Pericardium fibroblast (primary cell): ENCODE data around the gene CDKN1A.

GRCh38 chr6:35687457-35688247 is 1.1 kb downstream of the FKBP5 start:
- RAMPAGE, long total RNA = no peak

DNA sequence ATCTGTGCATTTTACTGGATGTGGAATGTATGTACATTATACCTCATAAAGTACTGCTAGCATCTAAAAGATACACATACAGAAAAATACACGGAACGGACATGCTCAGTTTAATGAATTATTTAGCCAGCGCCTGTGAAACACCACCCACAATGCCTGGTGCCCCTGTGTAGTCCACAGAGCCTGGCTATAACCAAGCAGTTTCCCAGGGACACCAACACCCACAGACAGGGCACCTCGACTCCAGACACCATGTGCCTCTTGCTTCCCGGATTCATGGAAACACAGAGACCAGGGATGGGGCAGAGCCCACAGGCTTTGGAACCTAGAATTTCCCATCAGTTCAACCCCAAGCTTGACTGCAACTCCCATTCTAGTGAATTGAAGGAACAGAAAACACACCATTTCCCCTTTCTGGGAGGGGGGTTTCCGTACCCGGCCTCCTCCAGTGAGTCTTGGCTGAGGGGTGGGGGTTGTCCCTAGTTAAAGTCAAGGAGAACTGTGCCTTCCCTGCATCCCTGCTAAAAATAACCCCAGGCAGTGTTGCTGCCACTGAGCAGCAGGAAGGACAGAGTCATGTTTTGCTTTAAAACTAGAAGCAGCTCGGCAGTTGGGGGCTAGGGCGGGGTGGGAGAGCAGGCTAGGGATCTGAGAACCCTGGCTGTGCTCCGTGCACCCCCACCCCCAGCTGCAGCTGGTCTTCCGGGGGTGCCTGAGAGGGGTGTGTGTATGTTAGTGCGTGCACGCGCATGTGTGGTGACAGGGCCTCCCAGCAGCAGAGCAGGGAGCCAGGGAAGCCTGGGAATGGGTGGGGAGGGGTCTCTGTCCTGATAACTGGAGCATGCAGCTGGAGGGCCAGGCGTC is 17.2 kb upstream of the ARMC12 start:
- RAMPAGE, long total RNA = no peak

DNA sequence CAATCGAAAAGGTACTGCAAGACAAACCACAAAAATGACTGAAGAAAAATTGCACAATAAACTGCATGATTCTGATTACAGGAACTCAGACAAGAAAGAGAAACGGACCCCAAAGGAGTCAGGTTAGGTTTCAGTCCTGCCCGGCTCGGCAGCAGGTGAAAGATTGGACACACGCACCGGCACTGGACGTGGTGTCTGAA is 5.2 kb downstream of the SLC26A8 start:
- RAMPAGE, long total RNA = no peak

DNA sequence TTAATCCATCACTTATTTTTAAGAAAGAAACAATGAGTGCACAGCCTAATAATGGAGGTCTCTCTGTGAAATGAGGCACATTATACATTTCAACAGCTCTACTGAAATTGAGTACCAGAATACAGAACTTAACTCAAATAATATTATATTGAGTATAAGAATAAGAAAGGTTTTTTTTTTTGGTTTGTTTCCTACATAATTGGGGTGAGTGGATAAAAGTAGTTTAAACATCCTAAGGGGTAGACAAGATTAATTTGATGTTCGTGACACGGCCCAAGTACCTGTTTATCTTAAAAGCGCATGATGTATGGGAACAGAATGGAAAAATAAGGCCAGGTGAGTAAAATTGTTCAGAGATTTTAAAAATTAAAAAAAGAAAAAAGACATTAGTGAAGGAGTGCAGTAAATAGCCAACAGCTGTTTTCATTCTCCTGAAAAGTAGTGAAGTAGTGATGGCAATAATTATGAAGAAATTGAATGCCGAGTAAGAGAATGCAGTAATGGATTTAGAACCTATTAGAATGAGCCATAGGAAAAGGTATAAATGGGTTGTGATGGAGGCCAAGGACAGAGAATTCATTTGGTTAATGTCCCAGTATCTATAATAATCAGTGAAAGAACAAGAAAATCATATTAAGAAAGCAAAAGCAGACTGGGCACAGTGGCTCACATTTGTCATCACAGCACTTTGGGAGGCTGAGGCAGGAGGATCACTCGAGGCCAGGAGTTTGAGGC is 32.4 kb upstream of the MAPK13 start:
- RAMPAGE, long total RNA = no peak

- RAMPAGE, long total RNA = no peak
These were observed 6.6 kb upstream of the BNIP5 start for GRCh38 chr6:36343408-36343607.

DNA sequence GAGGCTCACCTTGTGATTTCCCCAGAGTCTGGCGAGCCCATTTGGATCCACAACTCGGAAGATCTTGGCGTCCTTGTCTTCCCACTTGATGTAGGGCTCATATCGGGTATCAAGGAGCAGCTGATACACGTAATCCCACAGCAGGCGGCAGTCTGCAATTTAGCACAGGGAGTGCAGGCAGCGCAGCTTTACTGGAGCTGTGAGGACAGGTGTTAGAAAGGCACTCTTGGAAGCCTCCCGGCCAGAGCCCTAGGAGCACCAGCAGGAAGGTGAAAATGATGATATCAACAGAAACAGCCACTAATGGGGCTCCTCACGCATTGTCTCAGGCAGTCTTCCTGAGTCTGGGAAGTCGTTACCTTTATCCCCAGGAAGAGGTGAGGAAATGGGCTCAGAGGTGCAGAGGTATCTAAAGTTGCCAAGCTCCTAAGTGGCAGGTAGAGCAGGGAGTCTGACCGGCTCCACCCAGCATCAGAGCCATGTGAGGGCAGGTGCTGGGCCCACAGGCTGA is 18.5 kb downstream of the ETV7 start:
- RAMPAGE, long total RNA = no peak

- RAMPAGE, long total RNA = no peak
These were observed 26.5 kb downstream of the STK38 start for GRCh38 chr6:36520731-36521266.

GRCh38 chr6:36579616-36580410 is 14.3 kb upstream of the SRSF3 start:
- RAMPAGE, long total RNA = no peak

GRCh38 chr6:36642982-36643479 is 35.5 kb upstream of the CDKN1A start:
- RAMPAGE, long total RNA = no peak

GRCh38 chr6:36678253-36678648 is 263 bp upstream of the CDKN1A start:
- RAMPAGE, long total RNA = no peak

DNA sequence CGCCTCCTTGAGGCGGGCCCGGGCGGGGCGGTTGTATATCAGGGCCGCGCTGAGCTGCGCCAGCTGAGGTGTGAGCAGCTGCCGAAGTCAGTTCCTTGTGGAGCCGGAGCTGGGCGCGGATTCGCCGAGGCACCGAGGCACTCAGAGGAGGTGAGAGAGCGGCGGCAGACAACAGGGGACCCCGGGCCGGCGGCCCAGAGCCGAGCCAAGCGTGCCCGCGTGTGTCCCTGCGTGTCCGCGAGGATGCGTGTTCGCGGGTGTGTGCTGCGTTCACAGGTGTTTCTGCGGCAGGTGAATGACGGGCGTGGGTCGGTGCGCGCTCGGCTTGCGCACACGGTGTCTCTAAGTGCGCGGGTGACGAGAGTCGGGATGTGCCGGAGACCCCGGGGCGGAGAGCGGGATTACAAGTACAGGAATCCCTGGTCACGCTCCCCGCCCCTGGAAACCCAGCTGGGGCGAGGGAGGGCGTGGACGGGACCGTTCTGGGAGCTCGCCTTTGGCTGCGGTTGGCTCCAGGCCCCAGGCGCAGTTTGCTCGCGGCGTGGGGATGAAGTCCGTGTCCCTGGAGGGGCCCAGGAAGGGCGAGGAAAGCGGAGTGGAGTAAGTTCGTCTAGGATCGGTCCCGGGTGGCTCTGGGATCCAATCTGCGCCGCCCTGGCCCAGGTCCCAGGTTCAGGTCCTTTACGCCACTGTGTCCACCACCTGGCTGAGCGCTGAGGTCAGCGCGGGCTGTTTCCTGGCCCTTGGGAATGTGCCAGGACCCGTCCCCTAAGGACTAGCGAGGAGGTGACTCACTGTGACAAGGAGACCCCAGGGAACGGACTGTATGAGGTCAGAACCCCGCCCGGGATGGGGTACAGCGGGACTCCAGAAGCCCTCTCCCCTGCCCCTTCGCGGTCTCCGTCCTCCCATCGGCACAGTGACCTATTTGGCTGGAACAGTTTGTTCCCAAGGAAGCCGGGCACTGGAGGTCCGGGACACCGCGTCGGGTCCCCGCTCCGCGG is at the start of gene CDKN1A:
CDKN1A (plus strand) TSS at position 66 of the 1,004 bp plus-strand sequence.
- RAMPAGE, long total RNA = start-site peak on the plus strand centred at position 65 of the sequence, 8 bp wide, 6,854 and 2,393 reads in 2 replicates

DNA sequence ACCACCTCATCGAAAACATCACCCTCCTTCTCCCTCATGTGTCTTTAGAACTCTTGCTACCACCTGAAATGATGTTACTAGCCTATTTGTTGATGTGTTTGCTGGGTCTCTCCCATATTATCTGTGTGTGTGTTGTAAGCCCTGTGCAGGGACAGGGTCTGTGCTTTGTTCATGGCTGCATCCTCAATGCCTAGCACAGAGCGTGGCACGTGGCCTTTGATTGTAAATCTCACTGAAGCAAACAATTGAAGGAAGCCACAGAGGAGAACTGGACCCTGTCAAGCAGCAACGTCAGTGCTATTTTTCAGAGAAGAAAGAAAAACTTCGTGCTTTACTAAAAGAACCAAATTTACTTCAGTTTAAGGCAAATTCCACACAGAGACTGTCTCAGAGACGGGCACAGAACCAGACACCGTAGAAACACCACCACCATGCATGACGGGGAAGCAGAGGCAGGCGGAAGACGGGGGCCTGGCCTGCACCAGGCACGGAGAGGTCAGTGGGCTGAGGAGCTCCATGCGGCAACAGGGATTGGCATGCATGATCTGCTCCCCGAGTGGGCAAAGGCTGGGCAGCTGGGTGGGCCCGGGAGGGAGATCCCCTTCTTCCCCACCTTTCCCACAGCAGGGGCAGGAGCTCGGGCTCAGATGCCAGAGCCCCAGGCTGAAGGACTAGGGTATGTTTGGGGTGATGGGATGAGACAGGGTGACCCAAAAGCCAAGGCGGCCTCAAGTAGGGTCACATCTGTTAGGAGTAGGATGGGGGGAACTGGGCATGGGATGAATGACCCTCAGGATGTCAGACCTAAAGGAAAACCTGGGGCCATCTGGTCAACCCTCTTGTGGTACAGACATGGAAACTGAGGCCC is 43.1 kb downstream of the RAB44 start:
- RAMPAGE, long total RNA = no peak

DNA sequence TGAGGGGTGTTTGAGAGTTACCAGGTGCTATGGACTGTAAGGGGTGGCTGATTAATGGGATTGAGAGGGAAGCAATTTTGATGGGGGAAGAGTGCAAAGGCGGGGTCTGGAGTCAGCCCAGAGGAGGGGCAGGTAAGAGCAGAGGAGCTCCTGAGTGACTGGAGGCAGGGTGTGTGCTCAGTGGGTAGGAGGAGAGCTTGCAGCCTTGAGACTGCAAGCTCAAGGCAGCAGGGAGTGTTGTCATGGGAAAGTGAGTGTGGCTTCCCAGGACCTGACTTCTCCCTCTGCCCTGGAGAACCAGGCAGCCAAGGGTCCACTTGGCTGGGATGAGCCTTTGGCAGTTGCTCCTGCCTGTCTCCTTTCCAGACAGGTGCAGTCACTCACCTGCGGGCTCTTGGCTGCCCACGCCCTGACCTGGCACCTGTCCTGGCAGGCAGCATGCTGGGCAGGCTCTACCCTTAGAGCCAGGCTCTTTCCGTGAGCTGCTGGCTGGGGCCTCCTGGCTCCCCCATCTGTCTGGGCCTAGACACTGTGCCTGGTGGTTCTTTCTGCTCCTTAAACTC is 54.3 kb downstream of the RAB44 start:
- RAMPAGE, long total RNA = no peak

DNA sequence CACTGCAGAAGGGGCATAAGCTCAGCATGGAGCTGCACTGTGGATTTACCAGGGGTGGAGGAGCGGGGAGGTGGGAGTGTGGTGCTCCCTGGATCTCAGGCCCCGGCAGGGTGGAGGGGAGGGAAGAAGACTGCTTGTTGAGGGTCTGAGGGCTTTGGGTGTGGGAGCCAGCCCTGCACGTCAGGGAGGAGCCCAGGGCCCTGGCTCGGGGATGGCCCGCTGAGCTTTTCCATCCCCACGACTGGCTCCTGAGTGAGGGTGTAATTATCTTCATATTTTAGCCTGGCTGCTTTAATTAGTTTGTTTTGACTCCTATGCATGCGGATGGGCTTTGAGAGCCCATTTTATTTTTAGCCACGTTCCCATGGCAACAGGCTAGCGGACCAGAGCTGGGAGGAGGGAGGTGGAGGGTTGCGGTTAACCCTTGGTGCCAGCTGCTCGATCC is 68.1 kb downstream of the RAB44 start:
- RAMPAGE, long total RNA = no peak

- RAMPAGE, long total RNA = no peak
These were observed 70.1 kb downstream of the CPNE5 start for GRCh38 chr6:36768795-36769820.

GRCh38 chr6:36848488-36849696 is 9.6 kb upstream of the CPNE5 start:
- RAMPAGE, long total RNA = no peak

DNA sequence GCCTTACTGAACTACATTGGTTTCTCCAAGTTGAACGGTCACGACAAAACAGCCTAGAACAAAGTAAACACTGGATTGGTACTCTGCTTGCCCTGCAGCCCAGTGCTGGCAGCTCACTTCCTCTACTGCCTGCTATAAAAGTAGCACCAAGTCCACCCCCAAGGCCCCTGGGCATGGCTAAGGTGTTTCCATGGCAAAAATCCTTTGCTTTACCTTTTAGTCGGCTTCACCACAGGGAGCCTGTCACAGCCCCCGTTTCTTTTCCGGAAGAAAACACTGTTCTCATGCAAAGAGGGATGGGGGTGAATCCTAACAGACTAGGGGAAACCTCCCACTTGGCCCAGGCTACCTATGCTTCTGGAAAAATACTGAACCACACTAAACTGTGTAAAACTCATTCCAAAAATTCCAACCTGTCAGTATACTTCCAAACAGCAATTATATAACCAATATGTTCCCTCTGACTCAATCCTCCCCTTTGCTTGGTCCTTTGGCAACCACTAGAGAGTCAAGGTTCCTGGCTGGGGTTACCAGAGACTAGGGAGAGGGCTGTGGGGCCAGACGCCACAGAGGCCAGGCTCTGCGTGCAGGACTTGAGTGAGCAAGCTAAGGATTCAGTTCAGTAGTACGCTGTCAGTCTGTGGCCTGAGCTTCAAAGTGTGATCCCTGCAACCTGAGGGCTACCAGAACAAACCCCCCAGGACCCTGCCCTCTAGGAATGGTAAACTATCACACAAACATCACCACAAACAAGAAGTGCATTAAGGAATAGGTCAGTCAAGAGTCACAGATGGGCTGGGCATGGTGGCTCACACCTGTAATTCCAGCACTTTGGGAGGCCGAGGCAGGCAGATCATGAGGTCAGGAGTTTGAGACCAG is 16.0 kb downstream of the PPIL1 start:
- RAMPAGE, long total RNA = no peak

GRCh38 chr6:36985802-36985979 is 305 bp downstream of the MTCH1 start:
- RAMPAGE, long total RNA = no peak

DNA sequence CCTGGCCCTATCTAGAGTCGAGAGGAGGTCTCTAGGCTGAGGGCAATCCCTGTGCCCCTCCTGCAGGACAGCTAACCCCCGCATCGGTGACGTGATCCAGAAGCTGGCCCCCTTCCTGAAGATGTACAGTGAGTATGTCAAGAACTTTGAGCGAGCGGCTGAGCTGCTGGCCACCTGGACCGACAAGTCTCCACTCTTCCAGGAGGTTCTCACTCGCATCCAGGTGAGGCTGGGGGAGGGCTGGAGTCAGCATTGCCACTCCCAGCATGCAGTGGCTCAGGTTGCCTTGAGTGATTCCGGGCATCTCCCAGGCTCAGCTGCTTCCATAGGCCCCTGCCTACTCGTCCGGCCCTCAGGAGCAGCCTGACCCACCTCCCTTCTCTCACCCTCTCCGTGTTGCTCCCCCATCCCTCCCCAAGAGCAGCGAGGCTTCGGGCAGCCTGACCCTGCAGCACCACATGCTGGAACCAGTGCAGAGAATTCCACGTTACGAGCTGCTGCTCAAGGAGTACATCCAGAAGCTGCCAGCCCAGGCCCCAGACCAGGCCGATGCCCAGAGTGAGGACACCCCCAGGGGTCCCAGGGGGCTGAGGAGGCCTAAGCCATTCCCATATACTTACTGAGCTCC is 8.2 kb downstream of the FGD2 start:
- RAMPAGE, long total RNA = no peak

- RAMPAGE, long total RNA = no peak
These were observed 3.1 kb downstream of the PIM1 start for GRCh38 chr6:37172806-37173684.